RPMI7951 (cell line): Measurements from ENCODE around the genes HLA-DMB, SLC39A7, RING1 and SYNGAP1.

- RAMPAGE, long total RNA, result no peak
Observed at GRCh38 chr6:32255914-32256211, 32.0 kb upstream of the NOTCH4 start.

DNA sequence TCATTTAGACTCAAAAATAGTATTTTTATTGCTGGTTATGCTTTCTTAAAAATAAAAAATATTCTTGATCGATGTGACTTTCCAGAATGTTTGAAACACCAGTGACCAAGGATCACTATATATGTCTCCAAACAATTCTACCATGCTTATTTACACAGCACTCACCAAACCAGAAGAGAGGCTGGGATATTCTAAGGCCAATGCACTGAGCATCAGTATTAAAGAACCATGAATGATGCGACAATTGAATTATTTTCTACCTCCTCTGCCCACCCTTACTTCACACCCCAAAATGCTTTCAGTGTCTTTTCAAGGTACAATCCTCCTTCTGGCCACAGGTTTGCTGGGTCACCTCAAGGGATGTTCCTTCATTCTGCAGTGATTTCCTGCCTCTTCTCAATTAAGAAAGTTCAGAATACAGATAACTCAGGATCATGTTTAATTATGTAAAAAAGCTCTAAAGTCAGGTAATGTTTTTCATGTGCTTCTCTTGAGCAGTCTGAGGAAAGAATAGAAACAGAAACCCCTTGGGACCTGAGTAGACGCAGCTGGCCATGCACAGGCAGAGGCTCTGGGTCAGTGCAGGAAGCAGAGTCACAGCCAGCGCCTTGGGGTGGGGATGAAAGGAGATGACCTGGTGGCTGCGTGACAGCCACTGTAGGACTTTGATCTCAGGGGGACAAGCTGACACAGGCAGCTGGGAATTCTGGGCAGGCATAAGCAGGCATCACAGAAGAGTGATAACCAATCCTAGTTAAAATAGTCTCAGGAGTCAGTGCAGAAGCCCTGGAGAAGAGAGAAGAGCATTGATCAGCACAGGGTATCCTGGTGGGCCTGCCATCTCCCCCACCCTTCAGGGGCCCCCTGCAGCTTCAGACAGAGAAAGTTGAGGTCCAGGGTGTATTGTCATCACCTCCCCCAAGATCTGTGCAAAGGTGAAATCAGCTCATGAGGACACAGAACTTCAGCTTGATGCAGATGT is 6.7 kb downstream of the HLA-DQB1 start:
- RAMPAGE, long total RNA, result no peak

DNA sequence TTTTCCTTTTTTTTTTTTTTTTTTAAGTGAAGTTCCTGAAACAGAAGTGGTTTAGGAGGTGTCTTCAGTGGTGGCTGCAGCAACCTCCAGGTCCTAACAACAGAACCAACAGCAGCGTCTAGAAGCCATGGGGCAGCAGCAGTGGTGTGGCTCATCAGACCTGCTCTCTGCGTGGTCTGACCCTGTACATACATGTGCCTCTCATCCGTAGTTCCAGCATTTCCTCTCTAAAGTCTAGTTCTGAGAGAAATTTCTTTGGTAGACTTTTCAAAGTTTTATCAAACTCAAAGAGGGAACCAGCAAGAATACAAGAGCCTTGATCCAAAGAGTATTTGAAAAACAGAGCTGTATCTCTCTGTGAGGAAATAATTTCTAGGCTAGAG is 13.3 kb downstream of the PSMB9 start:
- RAMPAGE, long total RNA, result no peak

GRCh38 chr6:32938229-32939018 is 2.4 kb downstream of the HLA-DMB start:
- RAMPAGE, long total RNA, result no peak

GRCh38 chr6:32940660-32941454 is at the start of gene HLA-DMB:
TSS of gene HLA-DMB (minus strand) at chr6:32941028.
- RAMPAGE, long total RNA, result no peak

DNA sequence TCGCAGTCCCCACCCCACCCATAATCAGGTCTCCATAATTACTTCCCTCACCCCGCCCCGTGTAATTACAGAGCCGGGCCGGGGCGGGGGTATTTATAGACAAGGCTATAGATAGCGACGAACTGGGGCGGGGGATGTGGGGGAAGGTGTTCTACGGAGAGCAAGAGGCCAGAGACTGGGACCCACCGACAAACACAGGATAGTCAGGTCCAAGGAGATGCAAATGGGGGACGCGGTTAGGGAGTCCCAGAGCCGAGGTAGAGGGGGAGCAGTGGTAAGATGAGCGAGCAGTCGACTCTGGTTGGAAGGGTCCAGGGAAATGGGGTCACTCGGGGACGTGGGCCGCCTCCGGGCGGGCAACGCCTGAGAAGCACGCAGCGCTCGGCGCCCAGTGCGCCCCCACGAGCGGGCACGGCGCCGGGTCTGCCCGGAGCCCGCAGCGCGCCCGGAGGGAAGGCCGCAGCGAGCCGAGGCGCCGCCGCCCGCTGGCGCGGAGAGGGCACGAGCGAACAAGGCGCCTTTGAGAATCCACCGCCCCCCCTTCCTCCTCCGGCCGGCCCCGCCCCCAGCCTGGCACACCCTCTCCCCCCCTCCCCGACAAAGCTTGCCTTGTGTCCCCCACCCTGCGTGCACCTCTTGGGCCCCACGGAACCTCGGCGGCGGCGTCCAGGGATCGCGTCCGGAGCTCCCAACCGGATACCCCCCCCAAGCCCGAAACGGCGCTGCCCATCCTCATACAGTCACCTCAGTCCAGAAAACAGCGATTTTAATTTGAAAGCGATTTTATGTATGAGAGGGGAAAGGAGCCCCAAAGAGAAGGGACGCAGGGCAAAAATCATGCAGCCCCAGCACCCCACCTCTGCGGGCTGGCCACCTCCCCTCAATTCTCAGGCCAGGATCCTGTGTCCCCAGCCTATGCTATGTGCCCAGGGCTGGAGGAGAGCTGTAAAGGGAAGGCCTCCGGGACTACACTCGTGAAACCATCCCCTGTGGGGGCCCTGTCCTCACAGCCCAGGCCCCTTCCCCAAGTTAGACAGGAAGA is 893 bp upstream of the COL11A2 start:
- RAMPAGE, long total RNA, result no peak

GRCh38 chr6:33197961-33199023 is 2.2 kb downstream of the RXRB start:
- RAMPAGE, long total RNA, result no peak

DNA sequence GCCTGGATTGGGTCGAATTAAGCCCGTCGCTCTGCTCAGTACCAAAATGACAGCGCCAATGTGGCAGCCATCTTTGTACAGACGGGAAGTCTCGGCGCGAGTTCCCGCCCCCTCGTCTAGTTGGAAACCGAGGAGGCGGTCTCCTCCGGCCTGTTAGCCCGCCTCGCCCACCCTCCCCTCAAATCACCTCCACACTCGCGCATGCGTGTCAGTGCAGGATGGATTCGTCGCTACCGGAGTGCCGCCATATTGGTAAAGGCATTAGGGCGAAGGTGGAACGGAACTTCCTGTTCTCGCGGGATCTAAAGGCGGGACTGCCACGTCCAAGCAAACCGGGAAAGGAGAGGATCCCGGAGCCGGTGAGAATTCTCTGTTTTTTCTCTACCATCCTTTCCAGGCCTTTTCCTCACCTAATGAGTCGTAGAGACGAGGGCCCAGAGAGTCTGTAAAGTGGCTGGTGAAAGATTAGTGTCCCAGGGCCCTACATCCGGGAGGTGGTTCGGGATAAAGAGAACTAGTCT is at the start of gene SLC39A7:
Gene SLC39A7, plus strand, starts transcription at position 288 of the 521 bp plus-strand sequence.
- RAMPAGE, long total RNA, result start-site peak on the minus strand centred at position 96 of the sequence, 34 bp wide, 8 and 11 reads in 2 replicates; start-site peak on the plus strand centred at position 320 of the sequence, 9 bp wide, 33 and 20 reads in 2 replicates

GRCh38 chr6:33206791-33207297 is 1.5 kb upstream of the RING1 start:
- RAMPAGE, long total RNA, result no peak

DNA sequence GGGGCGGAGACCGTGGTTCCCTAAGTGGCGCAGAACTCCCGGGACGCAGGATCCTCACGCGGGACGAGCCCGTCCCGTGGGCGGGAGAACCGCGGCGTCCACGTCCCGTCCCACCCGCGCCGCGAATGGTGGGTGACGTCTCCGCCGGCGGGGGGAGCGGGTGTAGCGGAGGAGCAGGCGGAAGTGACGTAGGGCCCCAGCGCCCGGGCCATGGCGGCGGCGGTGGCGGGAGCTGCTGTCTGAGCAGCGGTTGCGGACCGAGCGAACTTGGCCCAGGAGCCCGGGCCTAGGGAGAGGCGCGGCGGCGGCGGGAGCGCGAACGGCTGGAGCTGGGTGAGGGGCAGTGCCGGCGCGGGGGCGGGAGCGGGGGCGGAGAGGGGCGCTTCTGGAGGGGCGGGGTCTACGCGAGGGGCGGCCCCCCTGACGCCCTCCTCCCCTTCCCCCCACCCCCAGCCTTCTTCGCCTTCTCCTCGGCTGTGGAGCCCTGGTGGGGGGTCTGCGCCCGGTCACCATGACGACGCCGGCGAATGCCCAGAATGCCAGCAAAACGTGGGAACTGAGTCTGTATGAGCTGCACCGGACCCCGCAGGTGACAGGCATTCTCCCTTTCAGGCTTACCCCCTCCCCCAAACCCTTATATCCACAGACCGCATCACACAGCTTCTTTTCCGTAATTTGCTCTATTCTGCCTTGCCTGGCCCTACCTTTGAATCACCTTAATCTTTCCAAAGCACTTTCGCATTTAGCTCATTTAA is at the start of gene RING1:
Gene RING1, plus strand, starts transcription at position 189 of the 755 bp plus-strand sequence.
- RAMPAGE, long total RNA, result no peak

DNA sequence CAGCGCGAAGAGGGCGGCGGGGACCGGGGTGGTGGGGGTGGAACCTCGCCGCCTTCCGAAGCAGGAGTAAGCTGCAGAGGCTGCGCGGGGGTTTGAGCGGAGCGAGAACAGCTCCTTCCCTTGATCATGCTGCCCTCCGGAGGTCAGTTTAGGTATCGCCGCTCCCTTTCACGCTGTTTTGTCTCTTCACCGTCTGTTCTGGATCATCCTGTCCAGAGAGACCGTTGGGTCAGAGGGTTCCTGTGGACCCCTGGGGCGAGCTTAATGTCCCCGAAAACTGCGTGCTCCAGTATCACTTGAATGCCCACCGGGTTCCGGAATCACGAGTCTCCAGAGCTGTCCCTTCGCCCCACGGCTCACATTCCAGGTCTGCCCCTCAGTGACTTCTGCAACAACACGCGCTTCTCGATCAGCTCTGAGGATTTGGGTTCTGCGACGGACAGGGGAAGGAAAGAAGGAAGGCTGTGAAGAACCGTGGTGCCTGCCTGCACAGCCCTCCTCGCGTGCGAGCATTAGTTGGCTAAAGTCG is 23.3 kb downstream of the VPS52 start:
- RAMPAGE, long total RNA, result no peak

DNA sequence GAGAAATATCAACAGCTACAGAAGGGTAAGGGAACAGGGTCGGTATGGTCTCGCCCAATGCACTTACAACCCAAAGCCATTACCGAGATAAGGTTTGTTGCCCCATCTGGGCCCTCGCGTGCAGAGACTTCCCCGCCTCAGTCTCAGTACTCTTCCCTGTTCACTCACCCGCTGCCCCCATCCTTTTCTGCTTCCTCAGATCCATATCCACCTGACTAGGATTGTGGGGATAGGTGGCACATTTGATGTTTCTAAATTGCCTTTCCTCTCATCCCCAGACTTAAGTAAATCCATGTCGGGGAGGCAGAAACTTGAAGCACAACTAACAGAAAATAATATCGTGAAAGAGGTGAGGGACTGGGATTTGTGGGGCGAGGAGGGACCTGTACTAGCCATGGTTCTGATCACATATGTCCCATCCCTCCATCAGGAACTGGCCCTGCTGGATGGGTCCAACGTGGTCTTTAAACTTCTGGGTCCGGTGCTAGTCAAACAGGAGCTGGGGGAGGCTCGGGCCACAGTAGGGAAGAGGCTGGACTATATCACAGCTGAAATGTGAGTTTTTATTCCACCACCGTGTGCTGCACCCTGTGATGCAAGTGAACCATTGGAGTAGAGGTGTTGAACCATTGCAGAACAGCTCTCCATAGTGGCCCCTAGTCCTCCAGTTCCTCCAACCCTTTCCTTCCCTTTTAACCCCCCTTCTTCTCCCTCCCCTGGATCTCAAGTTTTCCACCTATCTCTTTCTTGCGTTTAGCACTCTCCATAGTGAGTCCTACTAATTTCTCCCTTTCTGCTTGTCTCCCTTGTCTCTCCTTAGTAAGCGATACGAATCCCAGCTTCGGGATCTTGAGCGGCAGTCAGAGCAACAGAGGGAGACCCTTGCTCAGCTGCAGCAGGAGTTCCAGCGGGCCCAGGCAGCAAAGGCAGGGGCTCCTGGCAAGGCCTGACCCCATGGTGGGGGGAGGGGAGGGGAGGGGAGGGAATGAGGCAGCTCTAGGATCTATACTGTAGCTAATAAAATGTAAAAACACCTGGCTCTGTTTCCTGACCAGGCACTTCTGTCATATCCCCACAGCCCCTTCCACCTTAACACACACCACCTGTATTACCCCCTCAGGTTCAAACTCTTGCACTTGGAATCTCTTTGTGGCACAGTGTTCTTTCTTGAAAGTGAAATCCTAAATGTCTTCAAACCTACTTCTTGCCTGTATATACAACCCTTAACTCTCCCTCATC is 914 bp downstream of the PFDN6 start:
- RAMPAGE, long total RNA, result no peak

GRCh38 chr6:33296453-33297156 is 2.1 kb downstream of the RGL2 start:
- RAMPAGE, long total RNA, result no peak

DNA sequence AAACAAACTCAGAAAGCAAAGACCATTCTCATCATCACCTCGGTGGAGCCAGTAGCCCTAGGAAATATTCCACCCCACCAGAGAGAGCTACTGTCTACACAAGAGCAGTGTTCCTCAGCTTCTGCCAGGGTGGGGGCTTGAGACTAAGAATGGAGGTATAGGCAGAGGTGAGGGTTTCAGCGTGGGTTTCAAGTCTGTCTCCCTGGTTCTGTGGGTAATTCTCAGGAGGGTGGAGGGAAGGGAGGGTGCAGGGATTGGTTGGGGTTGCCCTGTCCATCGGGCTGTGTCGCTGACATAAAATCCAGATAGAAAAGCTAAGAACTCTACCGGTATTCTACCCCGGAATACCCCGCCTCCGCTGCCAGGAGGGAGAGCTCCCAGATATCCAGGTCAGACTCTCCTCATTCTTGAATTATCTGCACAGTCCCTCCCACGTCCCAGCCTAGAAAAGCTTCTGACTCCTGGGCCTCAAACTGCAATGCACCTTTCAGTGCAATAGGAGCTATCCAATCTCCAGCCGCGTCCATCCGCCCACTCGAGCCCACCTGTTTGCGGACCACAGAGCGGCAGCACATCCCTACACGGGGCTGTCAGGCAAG is 1.7 kb downstream of the TAPBP start:
- RAMPAGE, long total RNA, result no peak

GRCh38 chr6:33312694-33313128 is 1.2 kb downstream of the TAPBP start:
- RAMPAGE, long total RNA, result no peak

DNA sequence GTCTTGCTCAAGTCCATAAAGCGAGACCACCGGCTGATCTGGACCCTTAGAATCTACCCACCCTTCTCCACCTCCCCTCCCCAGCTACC is 905 bp downstream of the TAPBP start:
- RAMPAGE, long total RNA, result no peak

DNA sequence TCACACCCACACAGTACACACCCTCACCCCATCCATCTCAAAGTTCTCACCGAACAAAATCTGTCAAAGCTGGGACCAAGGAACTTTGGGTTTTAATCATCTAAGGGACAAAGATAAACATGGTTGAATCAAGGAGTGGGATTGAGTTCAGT is 1.2 kb downstream of the CUTA start:
- RAMPAGE, long total RNA, result no peak

GRCh38 chr6:33419643-33420599 is at the start of gene SYNGAP1:
TSS of gene SYNGAP1 (plus strand) at chr6:33420065.
- RAMPAGE, long total RNA, result no peak

GRCh38 chr6:33425594-33426436 is 6.0 kb downstream of the SYNGAP1 start:
- RAMPAGE, long total RNA, result no peak

GRCh38 chr6:33426437-33426847 is 6.6 kb downstream of the SYNGAP1 start:
- RAMPAGE, long total RNA, result no peak